Right ventricle myocardium (tissue), 1 donor: ENCODE measurements around a stretch of chr13.

DNA sequence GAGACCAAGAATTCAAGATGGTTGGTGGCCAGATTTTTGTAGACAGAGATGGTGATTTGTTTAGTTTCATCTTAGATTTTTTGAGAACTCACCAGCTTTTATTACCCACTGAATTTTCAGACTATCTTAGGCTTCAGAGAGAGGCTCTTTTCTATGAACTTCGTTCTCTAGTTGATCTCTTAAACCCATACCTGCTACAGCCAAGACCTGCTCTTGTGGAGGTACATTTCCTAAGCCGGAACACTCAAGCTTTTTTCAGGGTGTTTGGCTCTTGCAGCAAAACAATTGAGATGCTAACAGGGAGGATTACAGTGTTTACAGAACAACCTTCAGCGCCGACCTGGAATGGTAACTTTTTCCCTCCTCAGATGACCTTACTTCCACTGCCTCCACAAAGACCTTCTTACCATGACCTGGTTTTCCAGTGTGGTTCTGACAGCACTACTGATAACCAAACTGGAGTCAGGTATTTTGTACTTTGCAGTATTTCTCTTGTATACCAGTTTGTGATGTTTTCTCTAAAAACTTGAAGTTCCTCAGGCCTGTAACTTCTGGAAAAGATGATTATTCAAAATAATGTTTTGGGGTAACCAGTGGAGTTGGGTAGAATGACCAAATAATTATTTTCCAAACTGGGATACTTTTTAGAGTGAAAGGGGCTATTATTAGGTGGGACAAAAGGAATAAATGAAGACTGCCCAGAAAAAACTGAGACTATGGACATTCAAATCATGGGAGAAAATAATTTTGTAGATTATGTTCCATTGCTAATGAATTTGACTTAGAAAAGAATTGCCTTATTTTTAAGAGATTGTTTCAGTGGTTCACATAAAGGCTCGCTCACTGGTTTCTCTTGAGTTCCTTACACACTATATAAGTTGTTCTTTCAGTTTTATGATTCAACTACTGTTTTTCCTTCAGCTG lies 624 bp downstream of the KCNRG start:
- PRO-cap, 2 experiments, result no peak in any of the 2 experiments

DNA sequence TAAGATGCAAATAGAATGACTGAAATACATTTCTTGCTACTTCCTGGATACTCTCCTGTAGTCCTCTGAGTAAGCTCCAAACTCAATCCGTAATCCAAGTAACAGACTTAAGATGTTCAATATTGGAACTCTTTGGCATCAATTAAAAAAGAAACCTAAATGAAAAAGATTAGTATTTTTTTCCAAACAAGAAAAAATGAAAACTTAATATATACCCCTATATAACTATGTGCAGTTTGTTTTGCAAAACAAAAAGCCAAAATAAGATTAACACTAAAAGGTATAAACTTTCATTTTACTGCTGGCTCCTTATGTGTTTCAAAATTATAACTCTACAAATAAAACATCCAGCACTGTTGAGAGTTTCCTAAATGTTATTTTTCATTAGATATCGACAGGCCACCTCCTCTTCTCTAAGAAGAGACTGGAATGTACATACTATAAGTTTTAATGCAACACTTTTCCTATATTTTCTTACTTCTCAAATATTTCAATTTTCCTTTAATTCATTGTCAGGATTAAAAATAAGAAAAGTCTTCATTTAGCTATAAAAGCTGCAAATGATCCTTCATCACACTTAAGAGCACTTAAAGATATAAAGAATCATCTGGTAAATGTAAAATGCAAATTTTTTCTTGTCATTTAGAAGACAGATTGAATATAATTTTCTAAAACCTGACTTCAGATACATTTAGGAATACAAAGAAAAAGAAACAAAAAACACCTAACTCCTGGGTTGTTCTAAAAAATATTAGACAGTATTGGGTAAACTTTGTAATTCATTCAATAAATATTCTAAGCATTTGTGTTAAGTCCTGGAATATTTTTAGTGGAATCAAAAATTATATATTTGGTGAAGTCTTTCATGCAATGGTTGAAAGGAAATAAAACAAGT lies 30.1 kb downstream of the KCNRG start:
- PRO-cap, 2 experiments, result no peak in any of the 2 experiments

GRCh38 chr13:50053282-50053549 lies 38.0 kb downstream of the KCNRG start:
- PRO-cap, 2 experiments, result no peak in any of the 2 experiments

DNA sequence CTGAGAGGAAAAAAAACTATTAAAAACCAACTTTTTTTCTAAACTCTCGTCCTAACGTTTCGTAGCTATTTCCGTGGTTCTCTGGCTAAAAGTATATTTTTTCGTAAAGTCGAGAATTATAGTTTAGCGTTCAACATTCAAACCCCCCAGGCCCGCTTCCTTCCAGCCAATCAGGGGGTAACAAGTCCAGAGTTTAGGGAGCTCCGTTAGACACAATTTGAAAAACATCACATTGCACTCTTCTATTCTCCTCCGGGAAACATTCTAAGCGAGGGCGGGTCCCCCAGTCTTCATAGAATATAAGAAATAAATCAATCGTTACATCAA lies 64.8 kb downstream of the KCNRG start:
- PRO-cap, 2 experiments, result no peak in any of the 2 experiments

- PRO-cap, 2 experiments, result no peak in any of the 2 experiments
These were observed 67.4 kb downstream of the KCNRG start for GRCh38 chr13:50082436-50083243.

DNA sequence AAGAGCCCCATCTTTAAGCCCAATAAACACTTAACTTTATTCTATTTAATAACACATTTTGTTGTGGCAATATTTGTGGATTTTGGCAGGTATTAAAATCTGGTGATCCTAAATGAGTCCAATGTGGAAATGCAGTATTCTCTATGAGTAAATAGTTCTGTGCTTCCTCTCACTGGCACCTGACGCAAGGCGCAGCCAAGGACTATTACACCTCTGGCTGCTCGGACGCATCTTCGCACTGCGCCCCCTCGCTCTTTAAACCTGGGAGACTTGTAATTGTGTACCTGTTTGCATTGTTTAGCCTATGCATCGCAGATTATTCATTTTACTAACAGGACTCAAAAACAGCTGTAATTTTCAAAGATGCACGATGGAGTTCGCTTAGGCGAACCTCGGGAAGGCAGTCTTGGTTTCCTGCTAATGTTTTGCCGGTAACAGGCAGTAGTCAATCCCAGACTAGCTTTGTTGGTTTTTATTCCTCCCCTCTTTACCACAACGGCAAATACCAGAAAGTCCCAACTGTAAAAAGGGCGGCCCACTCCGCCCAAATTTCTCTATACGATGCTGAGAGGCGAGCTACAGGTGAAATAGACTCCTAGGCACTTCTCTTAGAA lies 113.2 kb downstream of the KCNRG start:
- PRO-cap, 2 experiments, result no peak in any of the 2 experiments

DNA sequence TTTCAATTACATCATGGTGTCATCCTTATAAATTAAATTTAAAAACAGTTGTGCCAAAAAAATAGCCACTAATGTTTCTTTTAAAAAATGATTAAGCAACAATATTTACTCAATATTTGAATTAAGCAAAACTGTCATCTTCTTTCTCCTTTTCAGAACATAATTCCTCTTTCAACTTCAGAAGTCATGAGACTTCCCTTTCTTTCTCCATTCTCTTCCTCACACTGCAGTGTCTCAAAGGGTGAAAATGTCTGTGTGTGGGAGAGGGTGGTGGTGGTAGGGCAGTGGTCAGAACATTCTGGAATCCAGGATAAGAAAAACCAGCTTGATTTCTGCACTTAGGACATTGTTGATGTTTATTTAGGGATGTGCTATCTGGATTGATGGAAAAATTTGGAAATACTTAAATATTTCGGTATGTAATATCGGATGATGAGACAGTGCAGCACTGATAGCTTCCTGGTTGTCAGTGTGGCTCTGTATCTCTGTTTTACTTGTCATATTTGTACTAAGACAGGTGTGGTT lies 126.4 kb downstream of the KCNRG start:
- PRO-cap, 2 experiments, result no peak in any of the 2 experiments

GRCh38 chr13:50510479-50510901 lies 333.0 kb downstream of the DLEU7 start:
- PRO-cap, 2 experiments, result no peak in any of the 2 experiments

DNA sequence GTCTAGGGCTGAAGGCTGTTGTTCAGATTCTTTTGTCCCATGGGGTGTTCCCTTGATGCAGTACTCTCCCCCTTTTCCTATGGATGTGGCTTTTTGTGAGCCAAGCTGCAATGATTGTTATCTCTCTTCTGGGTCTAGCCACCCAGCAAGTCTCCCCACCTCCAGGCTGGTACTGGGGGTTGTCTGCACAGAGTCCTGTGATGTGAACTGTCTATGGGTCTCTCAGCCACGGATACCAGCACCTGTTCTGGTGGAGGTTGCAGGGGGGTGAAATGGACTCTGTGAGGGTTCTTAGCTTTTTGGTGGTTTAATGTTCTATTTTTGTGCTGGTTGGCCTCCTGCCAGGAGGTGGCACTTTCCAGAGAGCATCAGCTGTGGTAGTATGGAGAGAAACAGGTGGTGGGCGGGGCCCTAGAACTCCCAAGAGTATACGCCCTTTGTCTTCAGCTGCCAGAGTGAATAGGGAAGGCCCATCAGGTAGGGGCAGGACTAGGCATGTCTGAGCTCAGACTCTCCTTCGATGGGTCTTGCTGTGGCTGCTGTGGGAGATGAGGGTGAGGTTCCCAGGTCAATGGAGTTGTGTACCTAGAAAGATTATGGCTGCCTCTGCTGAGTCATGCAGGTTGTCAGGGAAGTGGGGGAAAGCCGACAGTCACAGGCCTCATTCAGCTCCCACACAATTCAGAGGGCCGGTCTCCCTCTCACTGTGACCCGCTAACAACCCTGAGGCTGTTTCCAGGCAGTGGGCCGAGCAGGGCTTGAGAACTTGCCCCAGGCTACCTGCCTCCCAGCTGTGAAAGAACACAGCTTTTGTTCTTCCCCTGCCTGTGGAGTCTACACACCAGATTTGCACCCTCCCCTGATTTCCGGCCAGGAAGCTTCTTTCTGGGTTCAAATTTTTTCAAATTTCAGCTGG lies 87.4 kb downstream of the DLEU7 start:
- PRO-cap, 2 experiments, result no peak in any of the 2 experiments

DNA sequence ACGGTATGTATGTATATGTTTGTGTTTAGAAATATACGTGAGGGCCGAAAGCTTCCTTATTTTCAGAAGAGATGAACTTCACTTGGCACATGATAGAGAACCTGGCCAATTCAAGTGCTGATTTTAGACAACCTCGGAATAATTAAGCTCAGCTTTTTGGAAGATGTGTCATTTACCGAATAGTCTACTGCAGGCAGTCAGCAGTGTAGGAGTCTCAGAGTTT lies 4.6 kb downstream of the RNASEH2B start:
- PRO-cap, 2 experiments, result no peak in any of the 2 experiments

DNA sequence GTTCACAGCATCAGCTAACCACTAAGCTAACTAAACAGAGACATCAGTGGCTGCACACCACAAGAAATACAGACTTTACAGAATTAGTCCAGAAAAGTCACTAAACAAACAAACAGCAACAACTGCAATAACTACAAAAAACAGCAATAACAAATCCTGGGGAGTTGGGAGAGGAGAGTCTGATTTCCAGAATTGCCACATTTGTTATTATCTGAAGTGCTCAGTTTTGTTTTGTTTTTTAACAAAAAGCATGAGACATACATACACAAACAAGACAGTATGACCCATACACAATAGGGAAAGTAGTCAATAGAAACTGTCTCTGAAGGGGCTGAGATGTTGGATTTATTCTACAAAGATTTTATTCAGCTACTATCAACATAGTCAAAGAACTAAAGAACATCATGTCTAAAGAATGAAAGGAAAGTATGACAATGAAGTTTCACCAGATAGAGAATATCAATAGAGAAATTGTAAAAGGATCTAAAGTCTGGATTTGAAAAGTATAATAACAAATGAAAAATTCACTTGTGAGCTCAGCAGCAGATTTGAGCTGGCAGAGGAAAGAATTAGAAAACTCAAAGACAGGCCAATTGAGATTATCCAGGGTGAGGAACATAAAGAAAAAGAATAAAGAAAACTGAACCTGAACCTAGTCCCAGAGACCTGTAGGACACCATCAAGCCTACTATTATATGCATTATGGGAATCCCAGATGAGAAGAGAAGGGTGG lies 13.1 kb downstream of the RNASEH2B start:
- PRO-cap, 2 experiments, result no peak in any of the 2 experiments

- PRO-cap, 2 experiments, result no peak in any of the 2 experiments
These were observed 52.9 kb downstream of the SERPINE3 start for GRCh38 chr13:51392194-51392957.

- PRO-cap, 2 experiments, result no peak in any of the 2 experiments
These were observed 5.2 kb downstream of the INTS6 start for GRCh38 chr13:51447545-51448194.

DNA sequence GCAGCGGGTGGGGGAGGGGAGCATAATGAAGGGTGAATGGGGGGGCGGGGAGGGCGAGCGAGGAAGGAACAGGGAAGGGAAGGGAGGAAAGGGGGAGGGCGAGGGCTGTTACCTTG lies 1.1 kb downstream of the INTS6 start:
- PRO-cap, 2 experiments, result no peak in any of the 2 experiments

DNA sequence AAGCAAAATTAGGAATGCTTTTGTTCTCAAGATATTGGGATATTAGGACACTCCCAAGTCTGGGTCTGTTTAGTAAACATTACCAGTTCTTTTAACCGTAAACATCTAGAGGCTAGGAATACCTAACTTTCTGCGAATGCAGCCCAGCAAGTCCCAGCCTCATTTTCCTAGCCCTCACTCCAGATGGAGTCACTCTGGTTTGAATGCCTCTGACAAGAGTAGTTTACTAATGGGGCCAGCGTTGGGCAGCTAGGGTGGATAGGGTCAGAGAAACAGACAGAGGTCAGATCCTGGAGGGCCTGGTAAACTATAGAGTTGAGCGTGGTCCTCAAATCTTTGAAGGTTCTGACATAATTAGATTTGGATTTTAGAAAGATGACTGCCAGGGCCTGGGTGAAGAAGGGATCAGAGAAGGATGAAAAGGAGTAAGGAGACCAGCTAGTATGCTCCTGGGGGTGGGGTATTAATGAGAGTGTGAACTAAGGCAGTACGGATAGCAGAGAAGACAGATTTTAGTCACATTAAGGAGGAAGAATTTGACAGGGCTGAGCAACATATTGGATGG lies 53.7 kb downstream of the WDFY2 start:
- PRO-cap, 2 experiments, result no peak in any of the 2 experiments

DNA sequence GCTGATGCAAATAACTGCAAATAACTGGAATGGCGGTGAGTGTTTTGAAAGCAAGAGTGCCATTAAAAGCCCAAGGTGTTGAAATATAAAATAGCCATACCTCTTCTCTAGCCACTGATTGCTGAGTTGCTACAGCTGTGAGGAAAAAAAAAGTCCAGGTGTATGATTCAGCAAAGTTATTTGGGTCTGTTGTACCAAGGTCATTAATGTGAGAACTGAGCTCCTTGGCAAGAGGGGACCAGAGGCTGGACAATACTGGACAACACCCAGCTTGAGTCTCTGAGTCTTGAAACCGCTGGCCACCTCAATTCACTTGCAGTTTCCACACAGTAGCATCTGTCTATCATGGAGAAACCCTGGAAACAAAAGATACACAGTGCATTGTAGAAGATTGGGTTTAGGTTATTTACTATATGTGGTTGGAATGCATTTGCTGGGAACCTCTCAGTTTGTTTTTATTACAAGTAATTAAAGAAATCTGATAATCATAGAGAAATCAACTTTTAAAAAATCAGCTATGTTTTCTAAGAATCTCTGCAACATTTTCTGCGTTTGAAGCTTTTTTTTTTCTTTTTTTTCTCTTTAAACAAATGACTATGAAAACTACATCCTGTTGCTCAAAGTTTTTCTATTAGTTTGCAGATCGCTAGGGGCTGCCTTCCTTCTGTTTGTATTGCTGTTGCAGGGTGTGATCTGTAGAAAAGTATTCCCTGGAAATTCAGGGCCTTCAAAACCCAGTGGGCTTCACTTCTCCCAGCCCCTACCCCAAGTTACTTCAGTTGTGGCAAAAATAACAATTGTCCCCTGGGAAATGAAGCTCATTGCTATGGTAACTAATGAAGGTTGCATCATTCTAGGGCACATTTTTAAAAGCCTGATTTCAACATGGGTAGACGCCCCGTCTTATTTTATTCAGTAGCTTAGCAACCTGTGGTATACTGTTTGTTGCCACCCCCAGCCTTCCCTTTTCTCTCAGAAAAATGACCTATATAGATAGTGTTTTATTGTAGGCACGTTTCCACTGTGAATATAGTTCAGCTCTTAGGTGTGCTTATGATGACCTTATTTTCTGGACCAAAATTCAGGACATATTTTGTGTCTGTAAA lies 60.7 kb downstream of the WDFY2 start:
- PRO-cap, 2 experiments, result no peak in any of the 2 experiments

DNA sequence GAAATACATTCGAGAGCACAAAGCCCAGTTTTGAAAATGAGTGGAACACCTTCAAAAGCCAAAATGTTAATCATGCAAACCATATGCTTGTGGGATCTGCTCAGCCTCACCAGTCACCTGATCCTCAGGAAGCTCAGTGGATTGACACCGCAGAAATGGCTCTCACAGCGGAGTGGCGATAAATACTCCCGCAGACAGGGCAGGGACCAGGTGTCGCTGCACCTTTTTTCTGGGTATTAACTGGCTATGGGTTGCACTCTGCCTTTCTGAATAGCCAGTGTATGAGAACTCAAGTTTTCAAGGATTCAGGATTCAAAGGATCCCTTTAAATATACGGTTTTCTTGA lies 18.2 kb upstream of the DHRS12 start:
- PRO-cap, 2 experiments, result no peak in any of the 2 experiments

DNA sequence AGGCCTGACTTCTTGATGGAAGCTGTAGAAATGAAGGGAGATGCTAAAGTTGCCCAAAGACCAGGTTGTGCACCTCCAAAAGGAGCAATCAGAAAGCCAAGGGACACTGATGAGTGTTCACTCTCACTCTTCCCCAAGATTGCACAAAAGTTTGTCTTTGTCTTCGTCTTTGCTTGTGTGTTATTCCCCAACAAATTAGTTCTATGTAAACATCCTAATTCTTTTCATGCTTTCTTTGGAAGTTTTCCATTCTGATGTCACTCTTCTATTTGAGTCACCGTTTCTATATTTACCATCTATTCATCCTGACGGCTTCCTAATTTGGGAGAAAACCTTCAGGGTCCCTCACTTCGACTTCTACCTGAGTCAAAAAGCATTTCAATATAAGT lies 3.7 kb upstream of the TMEM272 start:
- PRO-cap, 2 experiments, result no peak in any of the 2 experiments

- PRO-cap, 2 experiments, result no peak in any of the 2 experiments
These were observed 5.5 kb downstream of the UTP14C start for GRCh38 chr13:52030044-52030371.

GRCh38 chr13:53044953-53045260 lies 16.3 kb downstream of the OLFM4 start:
- PRO-cap, 2 experiments, result no peak in any of the 2 experiments